SP-49 (cell line): ENCODE measurements around a stretch of chr22.

DNA sequence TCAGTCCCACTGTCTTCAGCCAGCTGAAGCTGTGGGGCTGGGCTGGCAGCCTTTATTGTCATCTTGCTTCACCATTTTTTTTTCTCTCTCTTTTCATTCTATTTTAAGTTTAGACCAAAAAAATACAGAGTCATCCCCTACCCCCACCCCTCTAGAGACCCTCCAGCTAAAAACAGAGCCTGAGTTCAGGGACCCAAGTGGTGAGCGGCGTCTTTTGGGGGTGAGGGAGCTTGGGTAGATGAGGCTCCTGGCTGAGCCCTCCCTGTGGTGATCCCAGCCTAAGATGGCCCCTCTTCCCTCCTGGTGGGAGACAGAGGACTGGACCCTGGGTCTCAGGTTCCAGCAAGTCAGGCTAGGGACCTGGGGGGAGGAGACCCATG is 18.7 kb upstream of the TMEM191C start:
- PRO-cap: no peak

GRCh38 chr22:21567983-21568981 is 768 bp downstream of the UBE2L3 start:
- PRO-cap: unidirectional peak, minus-strand start at chr22:21568691

DNA sequence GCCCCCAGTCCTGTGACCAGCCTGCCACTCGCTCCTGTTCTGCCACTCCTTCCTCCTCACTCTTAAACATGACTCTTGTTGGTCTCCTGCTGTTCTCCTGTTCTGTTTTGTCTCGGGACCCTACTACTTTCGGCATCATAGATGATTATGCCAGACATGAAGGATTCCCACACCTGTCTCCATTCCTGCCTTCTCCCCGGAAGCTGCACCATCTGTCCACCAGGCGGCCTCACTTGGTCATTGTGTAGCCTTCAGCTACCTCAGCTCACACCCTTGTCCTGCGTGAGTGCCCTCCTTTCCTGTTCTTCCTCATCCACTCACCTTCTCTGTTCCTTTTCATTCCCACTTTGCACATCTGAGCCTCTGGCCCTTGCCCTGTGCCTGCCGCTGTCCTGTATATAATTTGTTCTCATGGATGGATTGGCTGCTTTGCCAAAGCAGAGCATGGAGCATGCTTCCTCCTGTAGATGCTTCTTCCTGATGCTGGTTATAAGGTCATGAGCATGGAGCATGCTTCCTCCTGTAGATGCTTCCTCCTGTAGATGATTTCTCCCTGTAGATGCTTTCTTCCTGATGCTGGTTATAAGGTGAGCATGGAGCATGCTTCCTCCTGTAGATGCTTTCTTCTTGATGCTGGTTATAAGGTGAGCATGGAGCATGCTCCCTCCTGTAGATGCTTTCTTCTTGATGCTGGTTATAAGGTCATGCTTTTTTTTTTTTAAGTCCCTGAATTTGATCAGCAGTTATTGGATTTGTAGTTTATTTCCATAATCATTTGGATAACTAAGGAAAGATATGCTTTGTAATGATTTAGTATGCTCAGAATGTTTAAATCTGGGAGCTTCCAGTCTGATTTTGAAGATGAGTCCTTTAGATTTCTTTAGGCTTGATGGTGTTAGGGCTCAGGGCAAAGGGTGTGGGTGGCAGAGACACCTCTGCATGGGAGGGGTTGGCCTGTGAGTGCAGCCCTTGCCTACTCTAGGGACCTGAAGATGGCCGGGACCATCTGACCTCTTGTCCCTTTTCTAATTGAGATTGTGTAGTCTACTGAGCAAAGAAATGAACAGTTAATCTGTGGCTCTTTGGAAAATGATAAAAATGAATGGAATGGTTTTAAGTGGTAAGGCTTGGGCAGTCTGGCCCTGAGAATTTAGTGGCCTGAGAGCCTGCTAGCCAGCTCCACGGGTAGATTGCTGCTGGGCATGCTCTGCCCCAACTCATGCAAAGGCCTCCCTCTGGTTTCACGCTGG is 26.7 kb downstream of the UBE2L3 start:
- PRO-cap: no peak

- PRO-cap: no peak
These were observed 5.7 kb downstream of the PPIL2 start for GRCh38 chr22:21671507-21671875.

DNA sequence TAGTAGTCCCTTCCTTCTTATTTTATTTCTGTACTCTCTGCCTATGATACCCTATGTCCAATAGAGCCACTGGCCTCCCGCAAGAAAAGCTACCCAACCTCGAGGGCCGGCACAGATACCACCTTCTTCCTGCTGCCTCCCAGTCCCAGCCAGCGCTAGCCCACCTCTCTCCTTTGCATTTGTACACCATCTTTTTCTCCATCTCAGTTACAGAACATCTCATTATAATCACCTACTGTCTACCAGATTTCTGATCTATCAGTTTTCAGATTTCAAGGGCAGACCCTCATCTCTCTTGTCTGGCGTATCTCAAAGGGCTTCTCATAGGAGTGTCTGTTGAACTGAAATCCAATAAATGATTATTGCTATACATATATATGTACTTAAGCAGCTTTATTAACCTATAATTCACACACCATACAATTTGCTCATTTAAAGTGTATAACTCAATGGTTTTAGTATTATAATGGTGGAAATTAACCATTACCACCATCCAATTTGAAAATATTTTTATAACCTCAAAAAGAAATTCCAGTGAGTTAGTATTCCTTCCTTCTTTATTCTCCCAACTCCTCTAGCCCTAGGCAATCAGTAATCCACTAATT is 65.0 kb downstream of the MAPK1 start:
- PRO-cap: no peak

- PRO-cap: no peak
These were observed 64.3 kb downstream of the MAPK1 start for GRCh38 chr22:21803026-21803625.

- PRO-cap: no peak
These were observed 34.3 kb downstream of the PPM1F start for GRCh38 chr22:21918219-21918926.

DNA sequence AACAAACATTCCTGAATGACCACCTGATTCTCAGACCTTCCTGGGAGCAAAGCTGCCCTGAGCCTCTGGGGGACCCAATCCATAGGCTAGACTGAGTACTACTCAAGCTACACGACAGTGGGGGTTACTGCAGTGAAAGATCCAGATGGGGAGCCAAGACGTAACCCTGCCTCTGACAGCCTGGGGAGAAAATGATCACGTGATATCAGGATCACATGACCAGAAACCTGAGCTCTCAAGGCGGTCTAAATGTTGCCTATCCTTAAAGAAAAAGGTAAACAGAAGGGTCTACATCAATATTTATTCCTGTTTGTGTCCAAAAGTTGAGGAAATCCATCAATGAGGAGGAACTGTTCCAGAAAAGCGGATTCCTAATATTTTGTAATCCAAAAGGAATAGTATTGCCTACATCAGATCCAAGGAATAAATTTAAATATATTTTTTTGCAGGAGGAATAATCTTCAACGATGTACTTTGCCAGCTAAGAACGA is 76.0 kb upstream of the VPREB1 start:
- PRO-cap: no peak

DNA sequence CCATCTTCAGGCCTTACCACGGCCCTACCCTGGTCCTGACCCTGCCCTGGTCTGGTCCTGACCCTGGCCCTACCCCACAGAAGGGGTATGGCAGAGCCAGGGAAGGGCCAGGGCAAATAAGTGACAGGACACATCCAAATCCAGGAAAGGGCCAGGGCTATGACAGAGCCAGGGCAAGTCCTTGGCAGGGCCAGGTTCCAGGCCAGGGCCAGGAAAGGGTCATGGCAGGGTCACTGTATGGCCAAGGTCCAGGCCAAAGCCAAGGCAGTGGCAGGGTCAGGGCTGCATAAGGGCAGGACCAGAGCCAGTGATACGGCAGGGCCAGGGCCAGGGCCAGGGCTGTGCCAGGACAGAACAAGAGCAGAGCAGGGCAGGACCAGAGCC is 46.4 kb downstream of the VPREB1 start:
- PRO-cap: no peak

GRCh38 chr22:22291547-22292258 is 47.1 kb downstream of the VPREB1 start:
- PRO-cap: no peak

- PRO-cap: no peak
These were observed 125.3 kb downstream of the VPREB1 start for GRCh38 chr22:22369785-22370451.

DNA sequence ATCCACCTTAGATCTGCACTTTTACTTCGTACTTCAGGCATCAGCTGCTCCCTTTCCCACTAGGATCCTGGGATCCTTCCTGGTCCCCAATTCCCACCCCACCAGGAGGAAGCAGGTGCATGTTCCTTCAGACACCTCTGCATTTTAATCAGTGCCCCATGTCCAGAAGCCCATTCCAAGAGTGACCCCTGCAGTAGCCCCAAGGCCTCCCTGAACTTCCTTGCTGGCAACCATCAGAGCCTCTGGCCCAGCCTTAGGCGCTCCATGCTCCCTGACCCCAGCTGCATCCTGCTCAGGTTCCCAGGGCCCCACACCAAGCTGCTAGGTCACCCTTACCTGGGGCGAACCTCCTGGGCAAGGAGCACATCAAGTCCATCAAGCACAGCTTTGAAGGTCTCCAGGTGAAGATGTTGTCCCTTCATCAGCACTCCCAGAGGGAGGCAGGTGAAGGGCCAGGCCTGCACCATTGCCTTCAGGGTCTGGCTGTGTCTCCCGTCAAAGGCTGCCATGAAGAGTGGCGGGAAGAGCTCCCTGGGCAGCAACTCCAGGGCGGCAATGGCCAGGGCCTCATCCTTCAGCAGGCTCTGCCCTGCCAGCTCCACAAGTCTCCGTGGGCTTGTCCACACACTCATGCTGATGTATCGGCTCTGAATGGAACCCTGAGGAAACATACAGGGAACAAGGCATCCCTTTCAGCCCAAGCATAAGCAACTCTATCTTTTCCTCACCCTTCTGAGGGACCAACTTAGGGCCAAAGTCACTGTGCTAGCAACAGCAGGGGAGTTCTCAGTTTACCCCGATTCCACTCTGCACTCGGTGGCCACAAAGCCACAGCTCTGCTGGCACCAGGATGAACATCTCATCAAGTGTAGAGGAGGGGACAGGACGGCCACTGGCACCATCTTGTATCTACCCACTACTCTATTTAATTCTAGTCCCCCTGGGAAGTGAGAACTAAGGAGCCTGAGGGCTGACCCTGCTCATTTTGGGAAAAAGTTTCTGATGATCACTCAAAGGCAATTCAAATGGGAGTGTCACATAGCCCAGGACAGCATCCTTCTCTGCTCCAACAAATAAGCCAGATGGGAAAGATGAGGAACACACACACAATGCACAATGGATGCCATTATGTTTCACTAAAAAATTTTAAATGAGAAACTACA is 8.3 kb downstream of the PRAME start:
- PRO-cap: no peak

GRCh38 chr22:22553217-22553665 is 5.8 kb downstream of the PRAME start:
- PRO-cap: no peak

- PRO-cap: no peak
These were observed 42.1 kb downstream of the GGTLC2 start for GRCh38 chr22:22686486-22686873.

- PRO-cap: no peak
These were observed 102.8 kb downstream of the GGTLC2 start for GRCh38 chr22:22747159-22747583.

DNA sequence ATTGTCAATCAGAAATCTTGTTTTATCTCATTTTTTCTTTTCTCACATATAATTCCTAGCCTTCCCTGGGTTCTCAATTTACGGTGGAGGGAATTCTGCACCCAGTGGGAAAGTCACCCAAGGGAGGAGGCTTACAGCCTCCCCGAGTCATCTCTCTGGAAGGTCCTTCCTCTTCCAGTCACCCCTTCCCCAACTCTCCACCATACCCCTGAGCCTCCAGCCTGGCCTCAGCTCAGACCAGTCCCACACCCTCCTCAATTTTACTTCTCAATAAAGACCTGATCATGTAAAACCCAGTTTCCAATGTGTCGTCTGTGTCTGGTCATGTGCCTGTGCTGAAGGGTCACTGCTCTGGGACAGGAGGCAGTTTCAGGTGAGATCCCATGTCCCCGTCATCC is 19.2 kb downstream of the IGLL5 start:
- PRO-cap: bidirectional peak, plus-strand start at position 227 of the sequence, minus-strand start at position 272 of the sequence

DNA sequence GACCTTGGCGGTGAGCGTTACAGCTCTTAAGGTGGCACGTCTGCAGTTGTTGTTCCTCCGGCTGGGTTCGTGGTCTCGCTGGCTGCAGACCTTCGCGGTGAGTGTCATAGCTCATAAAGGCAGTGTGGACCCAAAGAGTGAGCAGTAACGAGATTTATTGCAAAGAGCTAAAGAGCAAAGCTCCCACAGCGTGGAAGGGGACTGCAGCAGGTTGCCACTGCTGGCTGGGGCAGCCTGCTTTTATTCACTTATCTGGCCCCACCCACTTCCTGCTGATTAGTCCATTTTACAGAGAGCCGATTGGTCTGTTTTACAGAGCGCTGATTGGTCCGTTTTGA is 54.1 kb upstream of the GNAZ start:
- PRO-cap: no peak

- PRO-cap: no peak
These were observed 53.4 kb upstream of the GNAZ start for GRCh38 chr22:23016838-23017404.

- PRO-cap: no peak
These were observed 1.8 kb downstream of the GNAZ start for GRCh38 chr22:23071942-23072612.

GRCh38 chr22:23179816-23180300 is 451 bp upstream of the BCR start:
- PRO-cap: no peak